Cardiac muscle cell (in vitro differentiated cells and primary cell): ENCODE data around the gene OR1G1.

DNA sequence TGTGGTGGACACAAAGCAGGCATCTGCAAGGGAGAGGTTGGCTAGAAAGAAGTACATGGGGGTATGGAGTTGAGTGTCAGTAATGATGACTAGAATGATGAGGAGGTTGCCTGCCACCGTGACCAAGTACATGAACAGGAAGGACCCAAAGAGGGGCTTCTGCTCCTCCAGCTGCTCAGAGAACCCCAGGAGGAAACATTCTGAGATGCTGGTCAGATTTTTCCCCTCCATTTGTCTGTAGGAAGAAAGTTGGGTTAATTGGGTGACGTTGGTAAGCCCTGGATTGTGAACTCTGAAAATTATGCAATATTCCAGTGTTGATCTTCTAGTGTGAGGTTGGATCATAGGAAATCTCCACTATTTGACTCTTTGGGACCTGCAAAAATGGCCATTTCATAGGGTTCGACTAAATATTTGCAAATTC, at the start of gene OR1G1:
Gene OR1G1 (minus strand): TSS at position 231 of the 424 bp plus-strand sequence.
- RAMPAGE, long total RNA: no peak
- RRBS: no CpG with 5 or more reads among the region's 3 CpGs

DNA sequence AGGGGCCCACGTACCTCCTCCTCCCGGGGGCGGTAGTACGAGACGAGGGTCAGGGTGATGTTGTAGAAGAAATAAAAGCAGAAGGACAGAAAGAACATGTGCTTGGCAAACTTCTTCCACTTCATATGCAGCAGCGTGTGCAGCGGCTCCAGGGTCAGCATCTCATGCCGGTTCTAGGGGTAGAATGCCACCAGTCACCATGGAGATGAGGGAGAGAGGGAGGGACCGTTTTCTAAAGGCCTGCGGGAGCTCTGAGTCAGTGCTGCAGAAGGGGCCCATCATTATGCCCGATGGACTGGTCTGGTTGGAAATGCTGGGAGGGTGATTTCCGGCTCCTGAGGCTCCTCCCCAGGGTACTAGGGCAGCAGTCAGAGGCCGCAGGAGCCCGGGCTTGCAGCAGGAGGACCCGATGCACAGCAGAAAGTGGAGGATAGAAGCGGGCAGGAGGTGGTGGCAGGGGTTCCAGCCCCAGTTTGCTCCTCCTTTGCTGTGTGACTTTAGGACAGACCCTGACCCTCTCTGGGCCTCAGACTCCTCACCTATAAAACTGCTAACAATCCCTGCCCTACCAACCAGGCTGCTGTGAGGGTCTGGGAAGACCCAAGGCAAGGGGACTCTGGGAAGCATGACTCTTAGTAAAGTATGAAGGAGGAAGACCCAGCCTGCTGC, 28.7 kb downstream of the TRPV3 start:
- RAMPAGE, long total RNA: no peak
- RRBS: 20% methylated on average over 3 of the region's 16 CpGs

- RAMPAGE, long total RNA: no peak
- RRBS: no CpG with 5 or more reads among the region's 23 CpGs
Measured at GRCh38 chr17:3687791-3688382, 8.1 kb downstream of the P2RX5 start.

- RAMPAGE, long total RNA: no peak
- RRBS: no CpG with 5 or more reads among the region's 11 CpGs
Measured at GRCh38 chr17:3770421-3770938, 30.5 kb downstream of the ITGAE start.

DNA sequence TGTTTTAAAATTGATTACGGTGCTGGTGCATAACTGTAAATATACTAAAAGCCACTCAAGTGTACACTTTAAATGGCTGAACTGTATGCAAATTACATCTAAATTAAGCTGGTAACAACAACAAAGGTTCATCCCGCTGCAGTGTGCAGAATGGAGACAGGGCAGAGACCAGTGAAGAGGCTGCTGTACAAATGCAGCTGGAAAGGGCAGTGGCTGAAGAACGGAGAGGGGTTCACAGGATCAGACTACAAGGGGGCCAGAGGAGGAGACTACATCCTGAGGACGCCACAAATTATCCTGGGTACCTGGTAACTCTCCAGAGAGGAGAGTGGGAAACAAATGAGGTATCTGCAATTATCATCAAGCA, 9.1 kb upstream of the ITGAE start:
- RAMPAGE, long total RNA: no peak
- RRBS: no CpG with 5 or more reads among the region's 4 CpGs

DNA sequence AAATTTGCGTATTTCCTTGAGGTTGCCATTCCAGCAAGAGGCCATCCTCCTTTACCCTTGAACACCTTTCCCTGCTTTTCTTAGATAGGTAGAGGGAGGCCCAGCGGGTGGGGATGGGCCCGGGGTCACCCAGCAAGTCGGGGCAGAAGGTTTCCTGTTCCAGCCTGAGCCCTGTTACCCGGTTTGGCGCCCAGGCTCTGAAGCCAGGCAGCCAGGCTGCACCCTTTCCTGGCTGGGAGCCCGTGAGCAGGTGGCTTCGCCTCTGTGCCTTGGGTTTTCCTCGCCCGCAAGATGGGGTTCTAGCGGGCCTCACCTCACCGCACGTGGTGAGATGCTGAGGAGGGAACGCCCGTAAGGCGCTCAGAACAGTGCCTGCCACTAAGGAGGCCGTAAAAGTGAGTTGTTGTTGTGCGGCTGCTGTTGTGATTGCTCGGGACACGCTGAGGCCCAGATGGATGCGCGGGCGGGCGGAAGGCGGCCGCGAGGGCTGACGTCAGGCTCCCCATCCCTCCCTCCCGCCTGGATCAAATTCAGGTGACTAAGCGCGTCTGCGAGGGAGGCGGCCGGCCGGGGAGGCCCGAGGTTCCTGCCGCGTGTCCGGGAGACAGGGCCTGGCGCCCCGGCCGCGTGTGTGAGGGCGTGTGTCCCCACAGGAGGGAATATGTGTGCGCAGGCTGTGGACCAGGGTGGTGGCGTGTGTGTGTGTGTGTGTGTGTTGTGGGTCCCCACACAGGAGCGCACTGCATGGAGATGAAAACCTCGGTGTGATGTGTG, 4.4 kb downstream of the CAMKK1 start:
- RAMPAGE, long total RNA: no peak
- RRBS: 15% methylated on average over 3 of the region's 48 CpGs

DNA sequence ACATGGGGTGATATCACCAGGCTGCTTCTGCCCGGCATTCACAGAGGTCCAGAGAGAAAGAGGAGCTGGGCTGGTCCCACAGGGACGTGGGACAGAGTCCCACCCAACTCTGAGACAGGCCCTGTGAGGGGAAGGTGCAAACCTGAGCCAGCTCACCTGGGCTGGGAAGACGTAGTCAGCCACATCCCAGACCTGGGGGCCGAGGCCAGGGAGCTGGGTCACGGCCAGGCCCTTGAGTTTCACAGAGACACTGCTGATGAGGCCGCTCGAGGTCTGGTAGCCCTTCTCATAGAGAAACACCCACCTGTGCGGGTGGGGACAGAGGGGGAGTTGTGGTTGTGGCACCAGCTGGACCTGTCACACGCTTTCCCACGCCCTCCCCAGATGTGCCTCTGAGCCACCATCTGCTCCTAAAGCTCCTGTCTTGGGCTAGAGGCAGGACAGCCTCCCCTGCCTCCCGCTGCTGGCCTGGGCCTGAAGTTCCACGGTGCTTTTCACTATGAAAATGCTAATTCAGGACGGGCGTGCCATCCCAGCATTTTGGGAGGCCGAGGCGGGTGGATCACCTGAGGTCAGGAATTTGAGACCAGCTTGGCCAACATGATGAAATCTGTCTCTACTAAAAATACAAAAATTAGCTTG, 11.1 kb downstream of the P2RX1 start:
- RAMPAGE, long total RNA: no peak
- RRBS: no CpG with 5 or more reads among the region's 16 CpGs

GRCh38 chr17:3915012-3915868, 1.0 kb downstream of the P2RX1 start:
- RAMPAGE, long total RNA: no peak
- RRBS: 98% methylated on average over 2 of the region's 15 CpGs

GRCh38 chr17:3942221-3942633, 22.0 kb downstream of the ATP2A3 start:
- RAMPAGE, long total RNA: no peak
- RRBS: no CpG with 5 or more reads among the region's 10 CpGs

GRCh38 chr17:3944500-3944936, 19.7 kb downstream of the ATP2A3 start:
- RAMPAGE, long total RNA: no peak
- RRBS: 3% methylated on average over 5 of the region's 25 CpGs

DNA sequence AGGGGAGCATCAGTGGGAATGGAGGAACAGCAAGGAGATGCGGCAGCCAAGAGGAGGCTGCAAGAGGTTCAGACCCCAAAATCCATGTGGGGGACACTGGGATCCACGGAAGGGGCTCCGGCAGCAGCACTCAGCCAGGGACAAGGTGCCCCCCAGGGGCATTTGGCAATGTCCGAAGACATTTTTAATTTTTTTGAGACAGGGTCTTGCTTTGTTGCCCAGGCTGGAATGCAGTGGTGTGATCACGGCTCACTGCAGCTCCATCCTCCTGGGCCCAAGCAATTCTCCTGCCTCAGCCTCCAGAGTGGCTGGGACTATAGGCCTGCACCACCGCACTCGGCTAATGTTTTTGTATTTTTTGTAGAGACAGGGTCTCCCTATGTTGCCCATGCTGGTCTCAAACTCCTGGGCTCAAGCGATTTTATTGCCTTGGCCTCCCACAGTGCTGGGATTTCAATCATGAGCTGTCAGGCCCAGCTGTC, 11.8 kb downstream of the ATP2A3 start:
- RAMPAGE, long total RNA: no peak
- RRBS: no CpG with 5 or more reads among the region's 8 CpGs

- RAMPAGE, long total RNA: no peak
- RRBS: no CpG with 5 or more reads among the region's 6 CpGs
Measured at GRCh38 chr17:4095581-4096149, 47.2 kb downstream of the ZZEF1 start.

DNA sequence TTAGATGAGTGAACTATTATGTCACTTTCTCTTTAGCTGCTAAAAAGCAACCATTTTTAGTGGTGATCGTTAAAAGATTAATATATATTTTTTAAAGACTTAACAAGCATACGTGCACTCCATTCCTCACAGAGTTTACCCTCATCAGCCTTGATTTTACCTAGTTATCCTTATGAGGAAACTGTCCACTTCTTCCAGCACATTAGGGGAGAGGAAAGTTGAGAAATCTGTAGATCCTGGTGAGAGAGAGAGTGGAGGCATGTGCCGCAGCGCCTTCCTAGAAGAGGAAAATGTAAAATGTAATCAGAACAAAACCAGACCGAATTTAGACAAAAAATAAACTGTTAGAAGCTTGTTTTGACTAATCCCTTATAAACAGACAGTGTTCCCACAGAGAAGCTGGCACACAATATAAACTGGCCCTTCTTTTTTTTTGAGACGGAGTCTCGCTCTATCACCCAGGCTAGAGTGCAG, 37.3 kb downstream of the ZZEF1 start:
- RAMPAGE, long total RNA: no peak
- RRBS: no CpG with 5 or more reads among the region's 7 CpGs

DNA sequence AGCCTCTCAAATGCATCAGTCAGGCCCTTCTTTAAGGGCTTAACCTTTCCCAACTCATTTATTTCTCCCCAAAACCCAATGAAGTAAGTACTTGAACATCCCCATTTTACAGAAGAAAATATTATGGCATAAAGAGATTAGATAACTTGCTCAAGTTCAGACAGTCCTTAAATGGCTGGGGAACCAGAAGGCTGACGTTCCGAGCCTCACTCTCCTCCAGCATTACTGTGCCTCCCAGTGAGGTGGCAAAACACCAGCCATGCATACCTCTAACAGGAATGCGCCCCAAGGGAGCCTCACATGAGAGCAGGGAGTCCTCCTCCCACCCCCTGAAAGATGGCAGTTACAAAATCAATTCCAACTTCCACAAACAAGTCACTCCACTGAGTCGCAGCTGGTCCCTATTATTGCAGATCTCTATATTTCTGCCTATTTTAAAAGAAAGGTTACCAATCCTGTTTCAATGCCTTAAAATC, 55.6 kb downstream of the ANKFY1 start:
- RAMPAGE, long total RNA: no peak
- RRBS: no CpG with 5 or more reads among the region's 4 CpGs

- RAMPAGE, long total RNA: no peak
- RRBS: no CpG with 5 or more reads among the region's 3 CpGs
Measured at GRCh38 chr17:4220238-4220559, 43.6 kb downstream of the ANKFY1 start.

GRCh38 chr17:4257285-4258021, 6.3 kb downstream of the ANKFY1 start:
- RAMPAGE, long total RNA: no peak
- RRBS: no CpG with 5 or more reads among the region's 7 CpGs

DNA sequence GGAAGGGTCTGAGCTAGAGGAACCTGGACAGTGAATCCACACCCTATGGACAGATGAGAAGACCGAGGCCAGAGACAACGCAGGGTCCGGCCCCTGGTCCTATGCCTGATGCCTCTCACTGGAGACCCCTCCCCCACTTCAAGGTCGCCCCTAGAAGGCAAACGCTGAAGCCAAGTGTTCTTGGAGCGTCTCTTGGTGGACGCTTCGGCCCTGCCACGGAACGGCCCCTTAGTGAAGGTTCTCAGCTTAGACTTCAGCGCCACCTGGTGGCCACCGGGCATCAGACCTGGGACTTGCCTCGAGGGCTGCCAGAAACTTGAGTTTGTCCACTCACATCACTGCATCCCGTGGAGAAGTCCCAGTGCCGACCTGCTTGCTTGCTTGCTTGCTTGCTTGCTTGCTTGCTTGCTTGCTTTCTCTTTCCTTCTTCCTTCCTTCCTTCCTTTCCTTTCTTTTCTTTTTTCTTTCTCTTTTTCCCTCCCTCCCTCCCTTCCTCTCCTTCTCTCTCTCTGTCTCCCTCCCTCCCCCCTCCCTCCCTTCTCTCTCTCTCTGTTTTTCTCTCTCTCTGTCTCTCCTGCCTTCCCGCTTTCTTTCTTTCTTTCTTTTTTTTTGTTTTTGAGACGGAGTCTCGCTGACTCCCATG, 20.5 kb upstream of the SPNS3 start:
- RAMPAGE, long total RNA: no peak
- RRBS: no CpG with 5 or more reads among the region's 18 CpGs

DNA sequence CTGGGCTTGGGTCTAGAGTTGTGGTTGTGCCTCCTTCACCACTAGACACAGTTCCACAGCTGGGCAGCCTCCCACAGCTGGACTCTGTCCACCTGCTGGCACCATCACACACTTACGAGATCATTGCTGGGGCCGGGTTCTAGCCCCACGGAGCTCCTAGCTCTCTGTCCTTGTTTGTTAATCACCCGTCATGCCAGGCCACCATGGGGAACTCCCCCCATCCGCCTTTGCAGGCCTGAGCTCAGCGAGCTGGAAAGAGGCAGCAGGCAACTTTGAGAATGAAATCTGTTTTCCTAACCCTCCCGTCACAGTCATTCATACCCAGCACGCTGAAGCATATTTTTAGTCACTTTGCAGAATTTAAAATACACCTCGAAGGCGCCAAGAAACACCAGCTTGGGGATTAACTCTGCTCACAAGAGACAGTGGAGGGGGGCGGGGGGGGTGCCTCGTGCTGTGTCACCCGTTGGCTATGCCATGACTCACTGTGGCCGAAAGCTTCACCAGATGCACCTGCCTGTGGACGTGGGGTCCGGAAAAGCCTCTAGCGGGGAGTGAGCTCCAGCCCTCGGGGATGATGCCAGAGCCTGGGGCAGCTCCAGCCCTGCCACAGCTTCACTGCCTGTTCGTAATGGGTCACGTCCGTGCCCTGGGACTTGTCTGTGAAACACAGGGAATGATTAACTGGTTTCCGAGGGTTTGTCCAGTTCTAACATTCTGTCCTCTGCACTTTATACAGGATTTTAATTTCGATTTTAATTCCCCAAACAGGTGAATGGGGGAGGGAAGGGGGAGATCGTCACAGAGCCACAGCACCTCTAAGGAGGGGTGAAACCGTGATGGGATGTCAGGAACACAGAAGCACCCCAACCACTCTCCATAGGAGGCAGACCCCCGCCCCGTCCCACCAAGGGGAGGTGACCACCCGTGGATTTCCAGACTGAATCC, 1.4 kb upstream of the SPNS2 start:
- RAMPAGE, long total RNA: no peak
- RRBS: no CpG with 5 or more reads among the region's 28 CpGs

GRCh38 chr17:4512711-4513251, 14.1 kb downstream of the SPNS2 start:
- RAMPAGE, long total RNA: no peak
- RRBS: no CpG with 5 or more reads among the region's 18 CpGs

DNA sequence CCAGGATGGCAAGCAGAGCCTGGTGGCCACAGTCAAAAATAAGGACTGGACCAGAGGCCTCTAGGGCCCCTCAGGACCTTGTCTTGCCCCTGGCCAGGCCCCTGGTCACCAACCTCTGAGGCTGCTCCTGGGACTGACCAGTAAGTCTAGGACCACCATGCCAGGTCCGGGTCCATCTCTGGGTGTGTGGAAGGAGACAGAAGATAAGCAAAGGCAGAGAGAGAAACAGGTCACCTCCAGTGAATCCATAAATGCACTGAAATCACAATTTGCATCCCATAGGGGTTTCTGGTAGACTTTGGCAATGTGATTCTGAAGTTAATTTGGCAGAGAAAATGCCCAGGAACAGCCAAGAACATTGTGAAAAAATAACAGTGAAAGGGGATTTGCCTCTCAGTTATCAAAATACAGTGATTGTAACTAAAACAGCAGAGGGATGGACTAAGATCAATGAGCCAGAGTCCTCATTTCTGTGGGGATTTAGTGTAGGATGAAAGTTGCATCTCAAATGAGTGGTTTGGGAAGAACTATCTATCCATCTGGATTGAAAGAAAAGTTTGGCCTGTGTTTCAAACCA, 28.2 kb downstream of the MYBBP1A start:
- RAMPAGE, long total RNA: no peak
- RRBS: no CpG with 5 or more reads among the region's 1 CpG